Epidermal melanocyte (primary cell): ENCODE measurements around the genes ZFAND4, WASHC2C and AGAP4.

DNA sequence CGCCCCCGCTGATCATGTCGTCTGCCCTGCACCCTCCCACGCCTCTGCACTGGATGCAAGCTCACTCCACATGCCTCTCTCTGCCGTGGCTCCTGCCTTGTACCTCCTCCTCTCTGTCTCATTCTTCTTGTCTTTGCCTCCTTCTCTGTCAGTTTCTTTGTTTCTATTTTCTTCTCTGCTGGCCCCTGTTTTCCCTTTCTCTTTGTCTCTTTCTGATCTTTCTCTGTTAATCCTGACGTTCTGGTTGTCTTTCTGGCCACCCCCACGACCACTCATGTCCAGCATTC lies 87.7 kb upstream of the RET start:
- RRBS, result no CpG with 5 or more reads among the region's 7 CpGs

GRCh38 chr10:43039586-43039985 lies 37.3 kb upstream of the RET start:
- RRBS, result no CpG with 5 or more reads among the region's 11 CpGs

DNA sequence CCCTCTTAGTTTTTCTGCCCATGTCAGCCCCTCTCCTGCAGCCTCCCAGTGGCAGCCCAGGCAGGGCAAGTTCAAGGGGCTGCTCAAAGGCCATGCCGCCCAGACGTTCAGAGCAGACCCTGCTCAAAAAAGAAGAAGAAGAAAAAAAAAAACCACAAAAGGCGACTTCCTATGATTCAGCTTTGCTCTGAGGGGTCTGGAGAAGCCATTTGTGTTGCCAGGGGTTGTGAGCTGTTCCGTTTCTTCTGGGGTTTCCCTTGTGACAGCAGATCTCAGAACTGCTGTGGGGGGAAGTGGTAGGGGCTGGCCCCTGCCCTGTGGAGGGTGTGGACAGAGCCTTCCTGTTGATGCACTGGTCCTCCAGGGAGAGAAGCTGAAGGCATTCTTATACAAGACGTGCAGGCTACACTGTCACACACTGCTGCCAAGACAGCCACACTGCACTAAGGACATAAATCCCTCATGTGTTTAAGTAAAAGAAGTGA lies 17.4 kb upstream of the CSGALNACT2 start:
- RRBS, result no CpG with 5 or more reads among the region's 5 CpGs

- RRBS, result no CpG with 5 or more reads among the region's 11 CpGs
Observed at GRCh38 chr10:43308838-43309563, 42.1 kb upstream of the RASGEF1A start.

GRCh38 chr10:43315580-43316053 lies 48.8 kb upstream of the RASGEF1A start:
- RRBS, result 90% methylated on average over 3 of the region's 12 CpGs

DNA sequence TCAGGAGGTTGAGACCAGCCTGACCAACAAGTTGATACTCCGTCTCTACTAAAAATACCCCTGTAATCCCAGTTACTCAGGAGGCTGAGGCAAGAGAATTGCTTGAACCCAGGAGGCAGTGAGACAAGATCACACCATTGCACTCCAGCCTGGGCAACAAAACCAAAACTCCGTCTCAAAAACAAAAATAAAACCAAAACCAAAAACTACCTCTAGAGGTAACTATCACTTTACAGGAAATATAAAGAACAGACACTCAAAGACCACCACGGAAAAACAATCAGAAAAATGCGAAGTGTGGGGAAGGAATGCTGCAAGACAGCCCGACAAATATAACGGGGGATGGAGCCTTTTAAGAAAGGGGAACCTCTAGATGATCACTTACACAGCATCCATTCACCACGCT lies 4.3 kb downstream of the HNRNPF start:
- RRBS, result no CpG with 5 or more reads among the region's 7 CpGs

- RRBS, result no CpG with 5 or more reads among the region's 6 CpGs
Observed at GRCh38 chr10:44008318-44008538, 359.5 kb upstream of the ZNF32 start.

DNA sequence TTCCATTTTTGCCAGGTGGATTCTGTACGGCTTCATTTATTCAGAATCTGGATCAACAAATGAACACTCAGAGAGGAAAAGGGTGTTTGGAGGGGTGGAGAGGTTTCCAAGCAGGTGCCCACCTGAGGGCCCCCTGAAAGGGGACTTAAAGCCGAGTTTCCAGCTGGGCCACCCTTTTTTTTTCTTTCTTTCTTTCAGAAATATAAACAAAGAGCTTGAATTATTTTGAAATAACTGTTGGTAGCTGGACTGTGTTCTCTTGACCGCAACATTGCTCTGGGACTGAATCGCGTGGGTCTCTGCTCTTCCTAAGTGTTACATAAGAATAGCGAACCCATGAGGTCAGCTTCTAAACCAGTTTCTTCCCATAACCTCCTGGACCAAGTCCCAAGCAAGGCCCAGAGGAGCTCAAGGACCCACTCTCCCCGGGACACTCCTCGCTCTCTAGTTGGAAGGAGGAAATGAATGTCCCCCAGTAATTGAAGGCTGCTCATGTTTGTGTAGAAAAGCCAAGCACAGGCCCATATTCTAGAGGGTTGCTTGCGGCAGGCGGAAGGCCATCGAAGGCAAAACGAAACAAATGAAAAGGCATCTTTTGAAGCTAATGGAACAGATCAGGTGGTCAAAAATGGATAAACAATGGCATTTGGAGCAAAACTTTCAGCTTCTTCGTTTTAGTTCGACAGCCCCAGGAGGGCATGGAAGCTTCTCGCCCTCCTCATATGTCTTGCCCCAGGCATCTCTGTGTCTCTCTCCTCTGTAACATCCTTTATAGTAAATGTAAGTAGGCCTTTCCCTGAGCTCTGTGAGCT lies 91.0 kb downstream of the CXCL12 start:
- RRBS, result no CpG with 5 or more reads among the region's 15 CpGs

- RRBS, result 5% methylated on average over 16 of the region's 42 CpGs
Observed at GRCh38 chr10:44386344-44386969, 1.6 kb upstream of the CXCL12 start.

DNA sequence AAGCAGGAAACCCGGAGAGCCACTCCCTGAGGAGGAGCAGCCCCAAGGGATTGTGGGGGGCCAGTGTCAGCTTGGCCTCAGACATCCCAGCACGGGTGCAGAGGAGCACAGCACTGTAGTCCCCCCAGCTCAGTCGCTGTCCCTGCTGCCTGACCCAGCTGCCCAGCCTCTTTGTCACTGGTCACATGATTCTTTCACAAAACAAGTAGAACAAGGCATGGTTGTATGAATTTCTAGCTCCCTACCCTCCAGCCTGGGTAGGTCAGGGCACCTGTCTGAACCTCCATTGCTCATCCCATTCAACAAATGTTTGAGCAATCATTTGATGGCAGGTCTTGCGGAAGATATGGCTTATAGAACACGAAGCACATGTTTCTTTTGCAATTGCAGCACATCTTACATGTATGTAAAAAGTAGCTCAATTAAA lies 83.3 kb upstream of the TMEM72 start:
- RRBS, result no CpG with 5 or more reads among the region's 5 CpGs

DNA sequence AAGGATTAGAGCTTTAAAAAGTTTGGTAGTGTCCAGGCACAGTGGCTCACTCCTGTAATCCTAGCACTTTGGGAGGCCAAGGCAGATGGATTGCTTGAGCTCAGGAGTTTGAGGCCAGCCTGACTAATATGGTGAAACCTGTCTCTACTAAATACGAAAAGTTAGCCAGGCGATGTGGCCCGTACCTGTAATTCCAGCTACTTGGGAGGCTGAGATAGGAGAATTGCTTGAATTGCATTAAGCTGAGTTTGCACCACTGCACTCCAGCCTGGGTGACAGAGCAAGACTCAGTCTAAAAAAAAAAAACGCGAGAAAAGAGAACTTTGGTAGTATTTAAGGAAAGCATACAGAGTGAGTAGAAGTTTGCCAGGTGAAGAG lies 155.6 kb downstream of the ZNF22 start:
- RRBS, result no CpG with 5 or more reads among the region's 5 CpGs

DNA sequence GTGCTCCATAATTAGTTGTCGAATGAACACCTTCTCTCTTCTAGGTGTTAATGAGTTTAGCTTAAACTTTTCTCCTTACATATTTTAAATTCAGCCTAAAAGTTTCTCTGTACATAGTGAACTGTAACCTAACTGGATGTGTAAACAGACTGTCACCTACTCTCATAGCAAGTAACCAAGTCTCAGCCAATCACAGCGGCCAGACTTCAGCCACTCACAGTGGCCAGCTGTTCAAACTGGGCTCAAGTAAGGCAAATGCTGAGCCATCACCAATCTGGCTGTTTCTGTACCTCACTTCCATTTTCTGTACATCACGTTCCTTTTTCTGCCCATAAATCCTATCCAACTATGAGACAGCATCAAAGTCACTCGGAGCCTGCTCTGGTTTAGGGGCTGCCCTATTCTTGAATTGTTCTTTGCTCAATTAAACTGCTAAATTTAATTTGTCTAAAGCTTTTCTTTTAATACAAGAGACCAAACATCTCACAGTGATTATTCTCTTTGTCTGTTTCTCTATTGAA lies 34.9 kb downstream of the ALOX5 start:
- RRBS, result no CpG with 5 or more reads among the region's 4 CpGs

- RRBS, result no CpG with 5 or more reads among the region's 7 CpGs
Observed at GRCh38 chr10:45421105-45421786, 47.2 kb downstream of the ALOX5 start.

DNA sequence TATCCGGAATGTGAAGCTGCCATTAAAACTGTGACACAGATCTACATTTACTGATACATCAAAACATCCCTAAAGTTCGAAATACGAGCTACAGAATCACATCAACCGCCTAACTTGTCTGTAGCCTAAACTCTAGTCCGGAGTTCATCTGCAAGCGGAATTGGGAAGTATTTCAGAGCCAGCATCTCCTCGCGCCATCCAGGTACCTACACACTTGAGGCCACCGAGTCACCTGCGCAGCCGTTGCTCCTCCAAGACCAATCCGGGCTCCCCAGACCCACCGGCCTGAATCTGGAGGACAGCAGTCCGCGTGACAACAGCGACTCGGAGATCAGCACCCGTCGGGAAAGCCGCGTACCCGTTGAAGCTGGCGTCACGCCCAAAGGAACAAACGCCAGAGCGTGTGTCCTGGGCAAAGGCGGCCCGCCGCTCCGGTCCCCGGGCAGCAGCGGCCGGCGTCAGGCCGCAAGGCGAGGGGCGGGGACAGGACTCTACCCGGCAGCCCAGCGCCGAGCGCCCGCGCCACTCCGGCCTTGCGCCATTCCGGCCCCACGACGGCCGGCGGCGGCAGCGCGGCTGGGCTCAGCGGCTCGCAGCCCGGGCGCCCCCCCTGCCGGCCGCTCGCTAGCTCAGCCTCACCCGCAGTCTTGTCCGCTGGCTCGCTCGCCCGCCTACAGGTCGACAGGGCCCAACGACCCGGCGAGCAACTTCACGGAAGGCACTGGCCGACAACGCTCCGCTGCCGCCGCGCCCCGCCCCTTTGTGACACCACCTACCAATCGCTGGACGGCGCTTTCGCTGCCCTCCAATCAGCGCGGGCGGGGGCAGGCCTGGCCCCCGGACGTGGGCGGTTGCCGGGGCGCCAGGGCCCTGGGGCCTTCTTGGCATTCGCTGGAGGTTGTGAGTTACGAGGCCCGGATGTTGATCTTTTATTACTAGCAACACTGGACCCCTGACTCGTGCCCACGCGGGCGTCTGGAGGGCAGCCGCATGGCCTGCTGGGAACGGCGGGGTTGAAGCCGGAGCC lies at the start of gene ZFAND4:
Gene ZFAND4 (minus strand): TSS at position 733 of the 1,027 bp plus-strand sequence.
- RRBS, result 5% methylated on average over 37 of the region's 100 CpGs

DNA sequence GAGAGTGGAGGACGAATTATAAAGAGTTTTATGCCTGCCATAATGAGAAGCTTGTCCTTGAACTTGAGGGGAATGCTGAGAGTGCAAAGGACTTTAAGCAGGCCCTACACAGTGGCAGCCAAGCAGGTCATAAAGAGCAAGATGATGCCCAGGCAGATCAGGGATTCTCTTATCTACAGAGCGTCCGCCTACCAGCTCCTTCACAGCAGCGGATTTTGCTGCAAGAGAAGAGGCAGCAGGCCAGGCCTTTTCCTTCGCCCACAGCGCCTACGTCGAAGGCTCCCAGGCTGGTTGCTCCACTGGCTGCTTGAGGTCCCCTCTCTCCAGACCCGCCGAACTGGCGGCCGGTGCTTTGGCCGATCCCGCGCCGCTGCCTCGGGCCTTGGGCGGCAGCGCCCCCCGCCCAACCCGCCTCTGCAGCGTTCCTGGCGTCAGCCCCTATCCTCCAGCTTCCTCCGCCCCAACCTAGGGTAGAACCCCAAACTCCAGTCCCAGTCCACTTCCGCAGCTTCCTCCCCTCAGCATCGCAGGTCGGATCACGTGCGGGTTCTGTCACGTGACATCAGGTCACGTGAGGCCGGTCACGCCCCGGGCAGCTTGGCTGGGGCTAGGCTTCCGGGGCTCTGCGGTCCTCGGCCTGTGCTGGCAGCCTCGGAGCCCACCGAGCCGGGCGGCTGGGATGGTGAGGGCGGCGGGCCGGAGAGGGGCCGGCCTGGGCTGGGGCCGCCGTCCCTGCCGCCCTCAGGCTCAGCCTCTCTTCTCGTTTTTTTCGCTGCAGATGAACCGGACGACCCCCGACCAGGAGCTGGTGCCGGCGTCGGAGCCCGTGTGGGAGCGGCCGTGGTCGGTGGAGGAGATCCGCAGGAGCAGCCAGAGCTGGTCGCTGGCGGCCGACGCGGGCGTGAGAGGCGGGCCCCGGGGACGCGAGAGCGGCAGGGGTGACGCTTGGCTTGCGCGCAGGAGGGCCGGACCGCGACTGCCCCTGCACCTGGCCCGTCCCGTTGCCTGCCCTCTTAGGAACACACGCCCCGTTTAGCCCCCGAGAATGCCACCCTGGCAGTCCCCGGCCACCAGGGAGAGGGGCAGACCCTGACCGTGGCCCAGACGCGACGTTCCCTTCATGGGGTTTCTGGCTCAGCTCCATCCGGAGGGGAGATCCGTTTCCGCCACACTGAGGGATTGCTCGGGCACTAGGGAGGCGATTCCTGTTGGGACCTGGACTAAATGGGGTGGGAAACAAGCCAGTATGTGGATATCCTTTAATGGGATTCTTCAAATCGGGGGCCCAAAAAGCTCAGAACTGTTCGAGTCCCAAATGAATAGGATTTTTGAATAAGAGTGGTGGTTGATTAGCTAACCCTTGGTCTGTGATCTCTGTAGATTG lies at the start of gene WASHC2C:
Gene WASHC2C (plus strand): TSS at position 628 of the 1,384 bp plus-strand sequence.
- RRBS, result 1% methylated on average over 7 of the region's 95 CpGs

GRCh38 chr10:45847231-45847892 lies at the start of gene AGAP4:
TSS of gene AGAP4 (minus strand) at chr10:45847500.
- RRBS, result no CpG with 5 or more reads among the region's 20 CpGs

GRCh38 chr10:45998105-45998976 lies 26.1 kb downstream of the TIMM23 start:
- RRBS, result no CpG with 5 or more reads among the region's 7 CpGs

DNA sequence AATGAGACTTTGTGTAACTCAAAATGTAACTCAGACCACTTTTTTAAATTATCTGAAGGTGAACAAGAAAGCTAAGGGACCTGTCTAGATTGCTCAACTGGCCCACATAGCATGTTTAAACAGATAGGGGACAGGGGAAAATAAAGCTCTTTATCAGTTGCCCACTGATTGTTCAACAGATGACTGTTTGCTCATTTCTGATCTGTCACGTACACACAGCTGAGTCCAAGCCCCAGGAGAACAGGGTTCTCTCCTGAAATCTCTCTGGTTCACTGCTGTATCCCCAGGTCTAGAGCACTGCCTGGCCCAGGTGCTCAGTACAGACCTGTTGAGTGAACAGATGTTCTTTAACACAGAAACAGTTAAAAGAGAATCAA lies 1.6 kb upstream of the NCOA4 start:
- RRBS, result no CpG with 5 or more reads among the region's 1 CpG

DNA sequence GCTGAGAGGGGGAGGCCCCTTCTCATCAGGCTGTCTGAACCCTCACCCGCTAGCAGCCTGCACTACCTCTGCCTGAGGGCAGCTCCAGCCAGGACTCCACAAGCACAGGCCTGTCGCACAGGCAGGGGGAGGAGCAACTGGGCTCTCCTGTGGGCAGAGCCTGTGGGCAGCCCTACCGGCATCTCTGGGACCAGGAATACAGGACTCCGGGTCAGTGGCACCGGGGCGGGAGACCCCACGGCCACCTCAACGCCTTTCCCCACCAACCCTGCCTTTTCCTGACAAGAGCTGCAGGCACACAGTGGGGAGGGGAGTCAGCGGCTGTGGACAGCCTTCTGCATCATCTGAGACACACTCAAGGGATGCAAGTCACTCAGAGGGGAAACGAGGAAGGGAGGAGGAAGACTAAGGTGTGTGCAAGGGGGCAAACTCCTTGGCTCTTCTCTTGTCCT lies 49.4 kb upstream of the MSMB start:
- RRBS, result no CpG with 5 or more reads among the region's 10 CpGs

- RRBS, result no CpG with 5 or more reads among the region's 6 CpGs
Observed at GRCh38 chr10:46268496-46268908, 18.3 kb upstream of the ANTXRL start.